ENCODE data around the gene FGF2.

DNA sequence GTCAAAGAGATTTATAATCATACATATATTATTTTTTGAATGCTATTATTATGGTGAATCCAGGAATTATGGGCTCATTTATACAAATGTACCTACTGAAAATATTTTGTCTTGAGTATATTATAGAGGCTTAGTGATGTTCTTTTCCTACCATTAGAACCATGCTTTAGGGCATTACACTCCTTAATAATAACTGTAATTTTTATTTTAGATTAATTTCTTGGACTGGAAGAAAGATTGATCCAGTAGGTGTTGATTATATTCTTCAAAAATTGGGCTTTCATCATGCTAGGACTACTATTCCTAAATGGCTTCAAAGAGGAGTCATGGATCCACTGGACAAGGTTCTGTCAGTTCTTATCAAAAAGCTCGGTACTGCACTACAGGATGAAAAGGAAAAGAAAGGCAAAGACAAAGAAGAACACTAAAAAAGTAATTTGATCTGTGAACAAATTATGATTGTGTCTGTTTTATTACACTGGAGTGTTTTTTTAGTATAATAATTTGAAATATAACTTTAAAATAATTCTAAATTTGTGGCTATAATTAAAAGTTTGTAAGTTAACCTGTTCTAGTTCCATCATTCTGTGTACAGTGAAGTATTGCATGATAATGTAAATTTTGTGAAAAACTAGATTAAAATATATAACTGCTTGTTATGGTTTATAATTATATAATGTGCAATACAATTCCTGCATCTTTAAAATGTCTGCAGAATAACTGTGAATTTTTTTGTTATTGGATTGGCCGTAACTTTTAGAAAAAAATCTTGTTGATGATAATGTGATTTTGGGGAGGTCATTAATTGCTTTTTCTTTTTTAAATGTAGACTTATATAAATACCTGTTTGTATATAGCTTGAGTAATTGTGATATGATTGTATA lies 16.7 kb upstream of the ADAD1 start:
- PRO-cap, result no peak

GRCh38 chr4:122775998-122776551 lies 43.6 kb downstream of the BBS12 start:
- PRO-cap, result unidirectional peak, plus-strand start at chr4:122776163

DNA sequence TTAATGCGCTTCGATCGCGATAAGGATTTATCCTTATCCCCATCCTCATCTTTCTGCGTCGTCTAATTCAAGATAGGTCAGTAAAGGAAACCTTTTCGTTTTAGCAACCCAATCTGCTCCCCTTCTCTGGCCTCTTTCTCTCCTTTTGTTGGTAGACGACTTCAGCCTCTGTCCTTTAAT lies 658 bp upstream of the FGF2 start:
- PRO-cap, result no peak

DNA sequence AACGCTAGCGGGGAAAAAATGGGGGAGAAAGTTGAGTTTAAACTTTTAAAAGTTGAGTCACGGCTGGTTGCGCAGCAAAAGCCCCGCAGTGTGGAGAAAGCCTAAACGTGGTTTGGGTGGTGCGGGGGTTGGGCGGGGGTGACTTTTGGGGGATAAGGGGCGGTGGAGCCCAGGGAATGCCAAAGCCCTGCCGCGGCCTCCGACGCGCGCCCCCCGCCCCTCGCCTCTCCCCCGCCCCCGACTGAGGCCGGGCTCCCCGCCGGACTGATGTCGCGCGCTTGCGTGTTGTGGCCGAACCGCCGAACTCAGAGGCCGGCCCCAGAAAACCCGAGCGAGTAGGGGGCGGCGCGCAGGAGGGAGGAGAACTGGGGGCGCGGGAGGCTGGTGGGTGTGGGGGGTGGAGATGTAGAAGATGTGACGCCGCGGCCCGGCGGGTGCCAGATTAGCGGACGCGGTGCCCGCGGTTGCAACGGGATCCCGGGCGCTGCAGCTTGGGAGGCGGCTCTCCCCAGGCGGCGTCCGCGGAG lies at the start of gene FGF2:
FGF2 (plus strand) TSS at position 437 of the 527 bp plus-strand sequence.
- PRO-cap, result bidirectional peak, plus-strand start at position 440 of the sequence, minus-strand start at position 228 of the sequence

- PRO-cap, result unidirectional peak, minus-strand start at chr4:122827696
Measured at GRCh38 chr4:122826922-122827905, 583 bp downstream of the FGF2 start.

GRCh38 chr4:123303932-123305129 lies 92.3 kb upstream of the SPRY1 start:
- PRO-cap, result no peak

- PRO-cap, result no peak
Measured at GRCh38 chr4:123435153-123435569, 38.6 kb downstream of the SPRY1 start.

GRCh38 chr4:123444050-123444945 lies 47.7 kb downstream of the SPRY1 start:
- PRO-cap, result unidirectional peak, minus-strand start at chr4:123444399

DNA sequence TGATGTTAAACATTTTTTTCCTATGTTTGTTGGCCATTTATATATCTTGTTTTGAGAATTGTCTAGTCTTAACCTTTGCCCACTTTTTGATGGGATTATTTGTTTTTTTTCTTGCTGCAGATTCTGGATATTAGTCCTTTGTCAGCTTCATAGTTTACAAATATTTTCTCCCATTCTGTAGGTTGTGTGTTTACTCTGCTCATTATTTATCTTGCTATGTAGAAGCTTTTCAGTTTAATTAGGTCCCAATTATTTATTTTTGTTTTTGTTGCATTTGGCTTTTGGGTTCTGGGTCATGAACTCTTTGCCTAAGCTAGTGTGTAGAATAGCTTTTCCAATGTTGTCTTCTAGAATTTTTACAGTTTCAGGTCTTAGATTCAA lies 169.9 kb downstream of the SPRY1 start:
- PRO-cap, result no peak

DNA sequence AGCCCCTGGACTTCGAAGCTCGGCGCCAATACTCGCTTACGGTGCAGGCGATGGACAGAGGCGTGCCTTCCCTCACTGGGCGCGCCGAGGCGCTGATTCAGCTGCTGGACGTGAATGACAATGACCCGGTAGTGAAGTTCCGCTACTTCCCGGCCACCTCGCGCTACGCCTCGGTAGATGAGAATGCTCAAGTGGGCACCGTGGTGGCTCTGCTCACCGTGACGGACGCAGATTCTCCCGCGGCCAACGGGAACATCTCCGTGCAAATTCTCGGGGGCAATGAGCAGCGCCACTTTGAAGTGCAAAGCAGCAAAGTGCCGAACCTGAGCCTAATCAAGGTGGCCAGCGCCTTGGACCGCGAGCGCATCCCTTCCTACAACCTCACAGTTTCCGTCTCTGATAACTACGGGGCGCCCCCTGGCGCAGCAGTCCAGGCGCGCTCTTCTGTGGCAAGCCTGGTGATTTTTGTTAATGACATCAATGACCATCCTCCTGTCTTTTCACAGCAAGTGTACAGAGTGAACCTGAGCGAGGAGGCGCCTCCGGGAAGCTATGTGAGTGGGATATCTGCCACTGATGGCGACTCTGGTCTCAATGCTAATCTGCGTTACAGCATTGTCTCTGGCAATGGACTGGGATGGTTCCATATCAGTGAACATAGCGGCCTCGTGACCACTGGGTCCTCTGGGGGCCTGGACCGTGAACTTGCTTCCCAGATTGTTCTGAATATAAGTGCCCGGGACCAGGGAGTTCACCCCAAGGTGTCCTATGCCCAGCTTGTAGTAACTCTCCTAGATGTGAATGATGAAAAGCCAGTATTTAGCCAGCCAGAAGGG lies 2.8 kb downstream of the FAT4 start:
- PRO-cap, result unidirectional peak, minus-strand start at position 119 of the sequence; unidirectional peak, minus-strand start at position 392 of the sequence

DNA sequence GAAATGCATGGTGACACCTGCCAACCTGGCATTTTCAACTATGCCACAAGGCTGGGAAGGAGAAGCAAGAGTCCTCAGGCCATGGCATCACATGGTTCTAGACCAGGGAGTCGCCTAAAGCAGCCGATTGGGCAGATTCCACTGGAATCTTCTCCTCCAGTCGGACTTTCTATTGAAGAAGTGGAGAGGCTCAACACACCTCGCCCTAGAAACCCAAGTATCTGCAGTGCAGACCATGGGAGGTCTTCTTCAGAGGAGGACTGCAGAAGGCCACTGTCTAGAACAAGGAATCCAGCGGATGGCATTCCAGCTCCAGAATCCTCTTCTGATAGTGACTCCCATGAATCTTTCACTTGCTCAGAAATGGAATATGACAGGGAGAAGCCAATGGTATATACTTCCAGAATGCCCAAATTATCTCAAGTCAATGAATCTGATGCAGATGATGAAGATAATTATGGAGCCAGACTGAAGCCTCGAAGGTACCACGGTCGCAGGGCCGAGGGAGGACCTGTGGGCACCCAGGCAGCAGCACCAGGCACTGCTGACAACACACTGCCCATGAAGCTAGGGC lies 176.3 kb downstream of the FAT4 start:
- PRO-cap, result no peak

GRCh38 chr4:126779147-126780492 lies 853.1 kb upstream of the INTU start:
- PRO-cap, result no peak

DNA sequence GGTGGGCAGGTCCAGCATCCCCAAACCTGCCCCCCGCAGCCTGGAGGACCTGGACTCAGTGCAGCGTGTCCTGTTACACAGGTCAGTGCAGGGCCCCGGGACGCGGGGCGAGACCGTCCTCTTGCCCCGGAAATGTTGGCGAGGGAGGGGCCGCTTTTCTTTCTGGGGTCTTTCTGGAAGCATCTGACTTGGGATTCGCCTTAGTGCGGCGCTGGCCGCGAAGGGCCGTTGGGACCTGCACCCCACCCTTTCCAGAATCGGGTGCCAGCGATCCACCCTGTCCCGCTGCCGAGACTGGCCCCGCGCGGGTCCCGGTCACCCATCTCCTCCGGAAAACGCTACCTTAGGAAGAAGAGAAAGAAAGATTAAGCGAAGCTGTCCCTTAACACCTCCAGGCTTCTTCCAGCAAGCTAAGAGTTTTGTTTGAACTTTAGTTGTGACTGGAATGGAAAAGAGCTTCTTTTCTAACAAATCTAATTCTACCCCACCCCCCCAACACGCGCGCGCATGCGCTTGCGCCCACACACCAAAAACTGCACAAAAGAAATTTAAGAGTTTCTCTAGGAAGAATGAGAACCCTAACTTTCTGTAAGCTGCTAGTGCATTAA lies 9.2 kb upstream of the INTU start:
- PRO-cap, result no peak

GRCh38 chr4:127643432-127644262 lies 10.9 kb downstream of the INTU start:
- PRO-cap, result no peak

DNA sequence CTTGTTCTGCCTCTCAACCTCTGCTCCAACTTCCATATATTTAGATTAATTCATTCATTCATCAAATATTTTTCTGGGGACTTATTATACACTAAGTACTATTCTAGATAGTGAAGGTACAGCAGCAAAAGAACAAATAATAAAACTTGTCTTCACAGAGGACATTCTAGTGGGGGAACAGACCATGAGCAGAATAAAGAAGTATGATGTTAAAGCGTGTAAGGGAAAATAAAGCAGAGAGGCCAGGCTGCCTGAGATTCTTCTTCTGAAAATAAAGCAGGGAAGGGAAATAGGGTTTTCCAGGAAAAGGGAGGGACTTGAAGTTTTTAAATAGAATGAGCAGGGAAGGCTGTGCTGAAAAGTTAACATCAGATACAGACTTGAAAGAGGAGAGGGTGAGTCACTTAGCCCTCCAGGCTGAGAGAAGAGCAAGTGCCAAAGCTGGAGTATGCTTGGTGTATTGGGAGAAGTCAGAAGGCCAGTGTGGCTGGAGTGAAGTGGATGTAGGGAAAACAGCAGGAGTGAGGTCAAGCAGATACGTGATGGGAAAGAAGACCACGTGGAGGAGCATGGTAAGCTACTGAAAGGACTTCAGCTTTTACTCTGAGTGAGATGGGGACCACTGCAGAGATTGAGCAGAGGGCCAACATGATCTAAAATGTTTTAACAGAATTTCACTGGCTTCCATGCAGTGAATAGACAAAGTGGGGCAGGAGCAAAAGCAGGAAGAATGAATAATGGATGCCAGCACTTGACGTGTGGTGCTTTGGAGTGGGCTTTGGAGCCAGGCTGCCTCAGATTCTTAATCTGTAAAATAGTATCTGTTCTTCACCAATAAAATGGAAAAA lies 9.9 kb upstream of the PLK4 start:
- PRO-cap, result no peak

DNA sequence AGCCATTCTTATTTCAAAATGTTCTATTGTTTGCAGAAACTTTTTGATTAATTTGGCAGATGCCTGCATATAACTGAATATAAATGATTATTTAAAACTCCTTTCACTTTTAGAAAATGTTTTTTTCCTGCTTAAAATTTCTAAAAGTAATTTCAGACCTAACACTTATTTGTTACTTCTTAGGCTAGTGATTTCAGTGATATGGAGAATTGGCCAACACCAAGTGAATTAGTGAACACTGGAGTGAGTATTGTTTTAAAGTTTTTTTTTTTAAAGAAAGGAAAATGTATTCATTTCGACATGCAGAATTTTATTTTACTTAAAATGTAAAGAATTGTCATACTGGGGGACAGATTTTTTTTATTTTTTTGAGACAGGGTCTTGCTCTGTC lies 13.6 kb downstream of the LARP1B start:
- PRO-cap, result no peak

- PRO-cap, result no peak
Measured at GRCh38 chr4:128284382-128284854, 3.2 kb downstream of the PGRMC2 start.

GRCh38 chr4:128284904-128286044 lies 2.3 kb downstream of the PGRMC2 start:
- PRO-cap, result no peak

DNA sequence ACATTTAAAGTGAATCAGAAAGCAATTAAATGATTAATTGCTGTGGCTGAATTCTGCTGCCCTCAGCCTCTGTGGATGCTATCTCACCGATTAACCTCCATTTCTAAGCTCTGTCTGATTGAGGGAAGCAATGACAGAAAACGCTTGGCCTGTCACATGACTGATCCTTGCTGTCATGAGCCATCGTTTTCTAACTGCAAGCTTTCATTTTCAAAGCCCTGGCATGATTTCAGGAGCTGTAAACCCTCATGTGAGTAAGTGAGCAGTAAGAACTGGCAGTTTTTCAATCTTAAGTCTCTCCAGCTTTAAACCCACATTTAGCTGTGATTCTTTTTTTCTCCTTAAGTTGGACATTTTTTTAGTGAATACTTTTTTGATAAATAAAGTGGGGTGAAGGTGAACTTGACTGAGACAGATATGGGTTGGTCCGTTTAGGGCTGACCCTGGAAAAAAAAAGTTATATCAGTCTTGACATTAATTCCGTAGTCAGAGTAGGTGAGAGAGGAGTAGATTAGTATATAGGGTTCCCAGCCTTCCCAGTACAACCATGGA lies 180.9 kb upstream of the PGRMC2 start:
- PRO-cap, result unidirectional peak, minus-strand start at position 105 of the sequence

DNA sequence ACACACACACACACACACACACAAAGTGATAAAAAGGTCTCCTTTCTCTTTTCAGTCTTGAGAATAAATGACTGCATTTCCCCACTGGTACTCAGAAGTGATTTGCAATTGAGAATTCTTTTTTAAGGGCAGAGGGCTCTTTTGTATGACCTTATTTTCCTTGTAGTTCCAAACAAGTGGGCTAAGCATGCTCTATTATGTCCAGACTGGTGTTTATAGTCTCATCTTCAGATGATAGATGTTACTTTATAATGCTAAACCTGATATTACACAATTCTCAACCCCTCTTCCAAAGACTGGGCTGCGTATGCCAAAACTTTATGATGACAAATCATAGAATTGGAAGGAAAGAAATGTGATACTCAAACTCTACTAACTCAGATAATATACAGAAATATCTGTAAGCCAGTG lies 240.0 kb upstream of the JADE1 start:
- PRO-cap, result no peak

All from Metastatic Pancreatic Carcinoma in the Ovary (tissue), 1 donor.